ENCODE results near the genes USP7, EMP2 and CIITA.

GRCh38 chr16:8641403-8642593 lies 20.3 kb downstream of the METTL22 start:
- PRO-cap, result no peak
- RAMPAGE, long total RNA, 4 experiments, result no peak in any of the 4 experiments

- PRO-cap, result no peak
- RAMPAGE, long total RNA, 4 experiments, result no peak in any of the 4 experiments
Measured at GRCh38 chr16:8822383-8823115, 24.9 kb downstream of the PMM2 start.

DNA sequence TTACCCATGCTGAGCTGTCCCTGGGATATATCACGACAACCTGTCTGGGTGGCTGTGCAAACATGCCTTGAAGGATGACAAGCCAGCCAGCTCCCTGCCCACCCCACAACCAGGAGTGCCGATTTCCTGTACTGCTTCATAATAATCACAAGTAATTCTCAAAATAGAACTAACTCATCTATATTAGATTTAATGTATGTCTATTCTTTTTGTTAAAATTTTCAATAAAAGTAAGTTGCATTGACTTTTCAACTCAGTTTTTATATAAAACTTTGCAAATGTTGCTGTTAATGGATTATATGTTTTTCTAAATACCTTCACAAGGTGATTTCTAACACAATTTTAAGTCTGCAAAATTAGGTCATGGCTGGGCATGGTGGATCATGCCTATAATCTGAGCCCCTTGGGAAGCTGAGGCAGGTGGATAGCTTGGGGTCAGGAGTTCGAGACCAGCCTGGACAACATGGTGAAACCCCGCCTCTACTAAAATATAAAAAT lies 36.1 kb downstream of the LITAFD start:
- PRO-cap, result no peak
- RAMPAGE, long total RNA, 4 experiments, result no peak in any of the 4 experiments

GRCh38 chr16:8963099-8964175 lies at the start of gene USP7:
Gene USP7 (minus strand): TSS chr16:8963906.
- PRO-cap, result no peak
- RAMPAGE, long total RNA, 4 experiments, result no peak in any of the 4 experiments

- PRO-cap, result no peak
- RAMPAGE, long total RNA, 4 experiments, result no peak in any of the 4 experiments
Measured at GRCh38 chr16:8989597-8989827, 25.8 kb upstream of the USP7 start.

GRCh38 chr16:9096347-9096954 lies 5.0 kb downstream of the HAPSTR1 start:
- PRO-cap, result no peak
- RAMPAGE, long total RNA, 4 experiments, result no peak in any of the 4 experiments

- PRO-cap, result no peak
- RAMPAGE, long total RNA, 4 experiments, result no peak in any of the 4 experiments
Measured at GRCh38 chr16:9106725-9107533, 15.5 kb downstream of the HAPSTR1 start.

DNA sequence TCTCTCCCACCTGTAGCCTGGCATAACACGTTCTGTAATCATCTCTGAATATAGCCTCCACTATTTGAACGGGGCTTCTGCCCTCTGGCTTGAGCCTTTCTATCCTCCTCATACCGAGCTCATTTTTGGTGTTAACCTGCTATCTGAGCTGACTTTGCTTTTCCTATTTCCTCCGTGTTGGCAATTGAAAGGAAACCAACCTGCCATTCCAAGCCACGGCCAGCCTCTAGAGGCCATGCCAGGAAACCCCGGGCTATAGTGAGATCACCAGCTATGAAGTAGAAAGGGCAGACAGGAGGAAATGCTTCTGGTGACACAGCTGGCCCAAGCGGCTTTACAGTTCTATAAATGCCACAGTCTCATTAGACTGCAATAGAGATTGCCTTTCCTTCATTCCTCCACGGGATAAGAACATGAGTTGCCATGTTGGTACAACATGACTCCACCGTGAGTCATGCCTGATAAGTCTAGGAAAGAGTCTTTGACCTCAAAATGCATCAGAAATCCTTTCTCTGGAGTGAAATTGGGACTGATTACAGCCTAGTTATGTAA lies 385.0 kb downstream of the GRIN2A start:
- PRO-cap, result no peak
- RAMPAGE, long total RNA, 4 experiments, result no peak in any of the 4 experiments

DNA sequence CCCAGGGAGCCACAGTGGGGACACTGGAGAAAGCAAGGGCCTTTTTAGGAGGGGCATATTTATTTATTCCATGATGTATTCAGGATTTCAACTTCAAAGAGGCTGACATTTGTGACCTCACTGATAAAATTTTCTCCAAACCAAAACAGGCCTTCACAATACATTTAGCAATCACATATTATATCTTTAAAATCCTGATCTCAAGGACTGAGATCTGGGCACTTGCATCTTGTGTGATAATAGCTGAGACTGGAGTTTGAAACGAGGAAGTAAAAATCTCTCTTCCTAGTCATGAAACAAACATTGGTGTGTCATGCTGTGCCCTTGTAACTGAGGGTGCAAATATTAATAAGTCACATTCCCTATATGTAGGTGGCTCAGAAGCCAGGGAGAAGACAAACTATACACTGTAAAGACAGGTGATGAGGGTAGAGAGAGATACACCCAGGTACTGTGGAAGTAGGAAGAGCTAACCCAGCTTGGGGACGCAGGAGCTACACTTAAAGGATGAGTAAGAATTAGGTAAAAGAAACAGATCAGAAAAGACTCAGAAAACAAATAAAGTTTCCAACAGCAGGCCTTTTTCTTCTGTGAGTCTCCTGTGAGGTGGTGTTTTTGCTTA lies 335.9 kb downstream of the GRIN2A start:
- PRO-cap, result no peak
- RAMPAGE, long total RNA, 4 experiments, result no peak in any of the 4 experiments

GRCh38 chr16:10038968-10039903 lies 143.0 kb downstream of the GRIN2A start:
- PRO-cap, result no peak
- RAMPAGE, long total RNA, 4 experiments, result no peak in any of the 4 experiments

GRCh38 chr16:10297282-10297862 lies 88.5 kb upstream of the ATF7IP2 start:
- PRO-cap, result no peak
- RAMPAGE, long total RNA, 4 experiments, result no peak in any of the 4 experiments

- PRO-cap, result no peak
- RAMPAGE, long total RNA, 4 experiments, result no peak in any of the 4 experiments
Measured at GRCh38 chr16:10579395-10580440, 680 bp downstream of the EMP2 start.

DNA sequence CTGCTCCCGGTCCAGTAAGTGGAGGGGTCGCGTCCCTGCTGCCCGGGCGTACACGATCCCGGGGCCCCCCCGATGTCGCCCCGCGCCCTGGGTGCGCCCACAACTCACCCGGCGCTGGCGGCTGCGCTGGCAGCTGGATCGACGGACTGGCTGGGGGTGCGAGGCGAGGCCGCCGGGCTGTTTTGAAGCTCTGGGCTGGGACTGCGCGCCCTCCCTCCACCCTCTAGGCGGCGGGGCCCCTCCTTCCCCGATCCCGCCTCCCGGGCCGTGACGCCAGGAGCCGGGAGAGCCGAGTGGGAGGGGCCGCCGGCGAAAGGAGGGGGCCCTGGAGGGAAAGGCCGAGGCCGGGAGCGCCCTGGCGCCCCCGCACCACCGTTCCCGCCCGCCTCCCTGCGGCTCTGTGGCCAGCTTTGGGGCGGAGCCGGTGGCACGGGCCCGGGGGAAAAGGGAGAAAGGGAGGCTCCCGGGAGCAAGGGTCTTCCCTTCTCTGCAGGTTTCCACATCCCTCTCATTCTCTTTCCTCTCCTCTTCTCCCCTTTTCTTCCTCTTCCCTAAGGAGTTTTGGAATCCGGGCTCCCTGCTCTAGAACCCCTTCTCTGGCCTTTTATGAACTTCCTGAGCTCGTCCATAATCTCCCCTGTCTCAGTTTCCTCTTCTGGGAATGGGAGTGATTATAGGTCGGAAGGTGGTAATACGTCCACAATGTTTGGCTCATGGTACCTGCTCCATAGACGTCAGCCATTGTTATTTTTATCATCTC lies at the start of gene EMP2:
Gene EMP2 (minus strand): TSS at position 158 of the 760 bp plus-strand sequence.
- PRO-cap, result no peak
- RAMPAGE, long total RNA, 4 experiments, result start-site peak on the minus strand in 4 of 4 experiments, centred at positions 169 to 195 of the sequence, 41 to 197 reads per replicate

GRCh38 chr16:10688284-10688774 lies 6.4 kb downstream of the TEKT5 start:
- PRO-cap, result no peak
- RAMPAGE, long total RNA, 4 experiments, result no peak in any of the 4 experiments

- PRO-cap, result no peak
- RAMPAGE, long total RNA, 4 experiments, result no peak in any of the 4 experiments
Measured at GRCh38 chr16:10737928-10738664, 5.5 kb upstream of the NUBP1 start.

- PRO-cap, result no peak
- RAMPAGE, long total RNA, 4 experiments, result no peak in any of the 4 experiments
Measured at GRCh38 chr16:10750981-10751428, 7.4 kb downstream of the NUBP1 start.

DNA sequence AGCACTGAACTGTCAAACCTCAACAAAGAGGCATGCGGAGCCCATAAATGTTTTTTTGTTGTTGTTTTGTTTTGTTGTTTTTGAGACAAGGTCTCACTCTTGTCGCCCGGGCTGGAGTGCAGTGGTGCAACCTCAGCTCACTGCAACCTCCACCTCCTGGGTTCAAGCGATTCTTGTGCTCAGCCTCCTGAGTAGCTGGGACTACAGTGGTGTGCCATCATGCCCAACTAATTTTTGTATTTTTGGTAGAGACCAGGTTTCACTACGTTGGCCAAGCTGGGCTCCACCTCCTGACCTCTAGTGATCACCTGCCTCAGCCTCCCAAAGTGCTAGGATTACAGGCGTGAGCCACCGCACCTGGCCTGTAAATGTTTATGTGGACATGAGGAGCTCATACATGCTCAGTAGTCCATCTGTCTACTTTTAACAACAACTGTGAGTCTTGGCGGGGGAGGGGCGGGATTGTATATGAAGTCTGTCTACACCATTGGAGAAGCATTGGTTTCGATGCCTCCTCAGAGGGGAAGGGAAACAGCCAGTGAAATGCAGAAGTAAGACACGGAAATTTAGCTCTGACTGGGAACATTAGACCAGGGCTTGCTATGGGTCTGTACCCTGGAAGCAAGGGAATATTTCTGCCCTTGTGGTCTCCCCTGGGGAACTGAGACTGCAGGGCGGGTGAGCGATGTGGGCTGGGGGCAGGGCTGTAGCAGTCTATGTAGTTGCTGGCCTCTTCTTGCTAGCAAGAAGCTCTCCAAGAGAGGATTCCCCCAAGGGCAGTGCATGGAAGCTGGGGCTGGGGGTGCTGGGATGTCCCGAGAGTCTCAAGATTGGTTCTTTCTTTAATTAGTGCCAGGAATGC lies 9.3 kb downstream of the NUBP1 start:
- PRO-cap, result no peak
- RAMPAGE, long total RNA, 4 experiments, result no peak in any of the 4 experiments

- PRO-cap, result no peak
- RAMPAGE, long total RNA, 4 experiments, result no peak in any of the 4 experiments
Measured at GRCh38 chr16:10774825-10775642, 31.4 kb downstream of the NUBP1 start.

GRCh38 chr16:10871400-10872096 lies 5.5 kb upstream of the CIITA start:
- PRO-cap, result no peak
- RAMPAGE, long total RNA, 4 experiments, result no peak in any of the 4 experiments

DNA sequence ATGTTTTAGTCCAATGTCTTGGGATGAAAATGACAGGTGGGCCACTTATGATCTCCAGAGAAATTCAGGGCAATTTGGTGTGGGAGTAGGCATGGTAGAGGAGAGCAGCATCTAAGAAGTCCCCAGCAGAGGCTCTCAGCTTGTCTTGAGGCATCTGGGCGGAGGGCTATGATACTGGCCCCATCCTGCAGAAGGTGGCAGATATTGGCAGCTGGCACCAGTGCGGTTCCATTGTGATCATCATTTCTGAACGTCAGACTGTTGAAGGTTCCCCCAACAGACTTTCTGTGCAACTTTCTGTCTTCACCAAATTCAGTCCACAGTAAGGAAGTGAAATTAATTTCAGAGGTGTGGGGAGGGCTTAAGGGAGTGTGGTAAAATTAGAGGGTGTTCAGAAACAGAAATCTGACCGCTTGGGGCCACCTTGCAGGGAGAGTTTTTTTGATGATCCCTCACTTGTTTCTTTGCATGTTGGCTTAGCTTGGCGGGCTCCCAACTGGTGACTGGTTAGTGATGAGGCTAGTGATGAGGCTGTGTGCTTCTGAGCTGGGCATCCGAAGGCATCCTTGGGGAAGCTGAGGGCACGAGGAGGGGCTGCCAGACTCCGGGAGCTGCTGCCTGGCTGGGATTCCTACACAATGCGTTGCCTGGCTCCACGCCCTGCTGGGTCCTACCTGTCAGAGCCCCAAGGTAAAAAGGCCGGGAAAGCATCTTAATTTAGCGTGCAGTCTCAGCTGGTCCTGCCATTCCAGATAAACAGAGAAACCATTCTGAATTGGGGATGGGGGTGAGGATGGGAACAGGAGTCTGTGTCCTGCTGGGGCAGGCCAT lies at the start of gene CIITA:
Gene CIITA (plus strand): TSS at position 510 of the 831 bp plus-strand sequence.
- PRO-cap, result no peak
- RAMPAGE, long total RNA, 4 experiments, result start-site peak on the plus strand in 4 of 4 experiments, centred at positions 529 to 559 of the sequence, 32 to 131 reads per replicate